Umbilical cord (tissue), 2 donors: Measurements from ENCODE around the genes NEMP1, NAB2 and STAC3.

DNA sequence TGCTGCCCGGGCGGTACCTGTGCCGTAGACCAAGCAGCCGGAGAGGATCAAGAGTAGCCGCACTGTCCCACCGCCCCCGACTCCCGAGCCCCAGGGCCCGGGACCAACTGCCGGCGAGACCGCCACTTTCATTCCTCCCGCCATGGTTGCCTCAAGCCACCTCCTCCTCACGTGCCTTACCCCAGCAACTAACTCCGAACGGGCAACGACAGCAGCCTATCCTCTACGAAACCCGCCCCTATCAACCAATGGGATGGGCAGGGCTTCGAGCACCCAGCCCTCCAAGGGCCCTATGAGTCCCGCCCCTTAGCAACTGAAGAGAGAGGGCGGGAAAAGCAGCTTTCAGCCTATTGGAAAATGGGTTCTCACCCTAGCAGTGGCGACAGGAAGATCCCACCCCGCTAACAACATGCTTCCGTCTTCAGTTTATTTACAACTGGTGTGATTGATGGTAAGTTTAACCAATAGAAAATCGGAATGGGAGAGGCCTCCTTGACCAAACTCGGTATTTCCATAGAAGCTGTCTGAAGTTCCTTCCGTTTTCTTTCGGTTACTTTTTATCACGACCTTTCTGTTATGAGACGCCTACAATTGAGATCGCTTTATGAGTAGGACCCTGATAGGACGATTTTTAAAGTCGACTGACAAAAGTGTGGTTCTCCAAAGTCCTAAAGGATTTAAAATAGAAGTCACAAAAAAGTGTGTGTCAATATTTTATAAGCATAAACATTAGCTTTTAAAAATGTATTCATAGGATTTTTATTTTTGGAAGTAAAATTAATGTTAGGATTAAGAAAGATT, at the start of gene NEMP1:
Gene NEMP1 (minus strand): TSS at position 190 of the 801 bp plus-strand sequence.
- RAMPAGE, long total RNA, result start-site peak on the minus strand centred at position 151 of the sequence, 33 bp wide, 44 and 33 reads in 2 replicates

- RAMPAGE, long total RNA, result no peak
Observed at GRCh38 chr12:57088949-57089613, at the start of gene NAB2. TSS of gene NAB2 (plus strand) at chr12:57089114.

DNA sequence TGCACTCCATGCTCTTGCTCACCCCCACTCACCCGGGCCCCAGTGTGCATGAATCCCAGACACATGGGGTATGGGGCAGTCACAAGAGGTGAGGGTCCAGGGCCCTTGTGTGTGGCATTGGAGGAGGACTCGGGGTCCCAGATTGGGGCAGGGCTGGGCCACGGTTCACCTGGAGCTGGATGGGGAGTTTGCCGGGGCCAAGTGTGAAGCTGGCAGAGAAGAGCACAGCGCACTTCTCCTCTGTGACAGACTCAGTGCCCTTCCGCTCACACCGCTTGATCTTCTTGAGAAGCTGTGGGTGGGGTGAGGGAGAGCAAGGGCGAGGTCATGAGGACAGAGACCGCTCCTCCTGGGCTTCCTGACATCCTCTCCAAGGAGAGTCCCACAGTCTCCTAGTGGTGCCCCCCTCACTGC, 6.9 kb downstream of the STAT6 start:
- RAMPAGE, long total RNA, result no peak

- RAMPAGE, long total RNA, result no peak
Observed at GRCh38 chr12:57105130-57105398, 6.1 kb downstream of the STAT6 start.

GRCh38 chr12:57129236-57129940, 1.1 kb downstream of the LRP1 start:
- RAMPAGE, long total RNA, result no peak

DNA sequence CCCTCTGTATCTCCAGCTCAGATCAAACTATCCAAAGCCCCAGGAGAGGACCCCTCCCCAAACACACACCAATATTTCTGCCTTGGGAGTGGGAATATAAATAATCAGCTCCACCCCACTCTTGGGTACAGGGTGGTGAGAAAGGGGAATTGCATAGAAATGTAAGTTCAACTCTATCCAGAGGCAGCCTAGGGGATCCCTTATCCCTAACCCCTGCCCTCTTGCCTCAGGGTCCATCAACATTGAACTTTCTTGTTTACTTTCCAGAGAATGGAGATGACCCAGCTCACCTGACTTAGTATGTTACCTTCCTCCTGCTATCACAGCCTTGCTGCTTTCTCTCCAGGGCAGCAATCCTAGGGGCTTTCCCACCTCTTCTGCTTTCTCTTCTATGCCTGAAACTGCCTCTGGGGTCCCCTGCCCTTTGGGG, 2.6 kb downstream of the LRP1 start:
- RAMPAGE, long total RNA, result no peak

DNA sequence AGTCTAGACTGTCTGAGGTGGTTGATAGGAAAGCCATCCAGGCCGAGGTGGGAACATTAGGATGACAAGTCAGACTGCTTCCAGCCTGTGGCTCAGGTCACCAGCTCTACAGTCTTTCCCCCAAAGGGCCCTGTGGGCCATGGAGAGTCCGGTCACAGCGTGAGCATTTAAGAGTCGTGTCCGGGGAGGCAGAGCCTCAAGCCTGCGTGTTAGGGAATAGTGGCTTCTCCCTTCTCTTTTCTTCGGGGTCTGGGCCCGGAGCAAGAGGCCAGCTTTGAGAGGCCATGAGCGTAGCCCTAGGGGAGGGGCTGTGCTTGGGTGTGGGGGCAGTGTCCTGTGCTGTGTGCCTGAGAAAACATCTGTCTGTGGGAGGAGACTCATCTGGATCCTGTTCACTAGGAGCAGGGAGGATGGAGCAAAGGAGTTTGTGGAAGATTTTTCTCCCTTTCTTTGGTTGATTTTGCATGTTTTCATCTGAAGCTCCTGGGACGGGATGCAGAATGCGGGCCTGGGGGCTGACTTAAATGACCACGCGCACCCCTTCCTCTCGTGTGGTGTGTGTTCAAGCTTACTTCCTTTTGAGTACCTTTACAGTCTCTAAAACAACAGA, 13.9 kb downstream of the LRP1 start:
- RAMPAGE, long total RNA, result no peak

GRCh38 chr12:57149206-57149924, 21.1 kb downstream of the LRP1 start:
- RAMPAGE, long total RNA, result no peak

DNA sequence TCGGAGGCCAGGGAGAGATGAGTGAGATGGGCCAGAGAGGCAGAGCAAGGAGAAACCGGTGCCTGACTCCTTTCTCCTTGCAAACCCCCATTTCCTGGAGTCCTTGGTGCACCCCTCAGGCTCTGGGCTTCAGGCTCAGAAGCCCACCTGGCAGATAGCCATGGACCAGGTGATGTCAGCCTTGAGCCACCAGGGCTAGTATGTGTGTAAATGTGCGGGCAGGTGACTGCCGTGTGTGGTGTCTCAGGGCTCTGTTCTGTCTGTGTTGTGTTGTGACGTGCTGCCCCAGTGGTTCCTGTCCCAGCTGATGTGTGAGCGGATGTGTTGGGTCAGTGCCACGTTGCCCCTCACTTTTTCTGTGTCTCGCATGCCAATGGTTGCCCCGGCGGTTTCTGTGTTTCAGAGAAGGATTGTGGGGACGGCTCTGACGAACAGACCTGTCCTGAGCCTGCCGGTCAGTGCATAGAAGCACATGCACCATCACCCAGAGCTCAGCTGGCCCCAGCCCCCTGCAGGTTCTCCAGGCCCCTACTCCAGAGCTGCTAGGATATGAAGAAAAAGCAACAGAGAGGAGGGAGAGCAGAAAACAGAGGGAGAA, 39.6 kb downstream of the LRP1 start:
- RAMPAGE, long total RNA, result no peak

DNA sequence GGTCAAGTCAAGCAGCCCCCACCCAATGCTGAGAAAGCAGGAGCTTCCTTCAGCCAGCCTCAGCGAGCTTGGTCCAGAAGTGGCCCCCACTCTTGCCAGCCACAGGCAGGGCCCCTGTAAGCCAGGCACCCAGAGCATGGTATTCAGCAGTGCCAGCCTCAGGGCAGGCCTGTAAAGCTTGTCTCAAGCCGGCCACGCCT, 40.2 kb downstream of the LRP1 start:
- RAMPAGE, long total RNA, result no peak

DNA sequence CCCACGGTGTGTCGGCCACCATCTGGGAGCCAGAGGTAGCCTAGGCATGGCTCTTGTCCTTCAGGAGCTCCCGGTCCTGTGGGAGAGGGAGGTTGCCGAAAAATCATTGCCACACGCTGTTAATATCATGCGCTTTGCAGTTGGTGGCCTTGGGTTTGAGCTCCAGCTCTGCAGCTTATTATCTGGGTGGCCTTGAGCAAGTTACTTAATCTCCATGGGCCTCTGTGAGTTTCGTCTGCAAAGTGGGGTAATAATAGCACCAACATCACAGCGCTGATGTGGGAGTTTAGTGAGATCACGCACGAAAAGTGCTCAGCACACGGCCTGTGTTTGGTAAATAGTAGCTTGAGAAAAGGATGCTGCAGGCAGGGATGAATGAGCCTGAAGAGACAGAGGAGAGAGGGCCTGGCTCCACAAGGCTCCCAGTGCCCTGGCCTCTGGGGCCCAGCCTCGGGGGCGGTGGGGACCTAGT, 41.1 kb downstream of the LRP1 start:
- RAMPAGE, long total RNA, result no peak

GRCh38 chr12:57234501-57234807, 2.5 kb downstream of the NDUFA4L2 start:
- RAMPAGE, long total RNA, result no peak

- RAMPAGE, long total RNA, result no peak
Observed at GRCh38 chr12:57238955-57239662, 2.2 kb upstream of the NDUFA4L2 start.

DNA sequence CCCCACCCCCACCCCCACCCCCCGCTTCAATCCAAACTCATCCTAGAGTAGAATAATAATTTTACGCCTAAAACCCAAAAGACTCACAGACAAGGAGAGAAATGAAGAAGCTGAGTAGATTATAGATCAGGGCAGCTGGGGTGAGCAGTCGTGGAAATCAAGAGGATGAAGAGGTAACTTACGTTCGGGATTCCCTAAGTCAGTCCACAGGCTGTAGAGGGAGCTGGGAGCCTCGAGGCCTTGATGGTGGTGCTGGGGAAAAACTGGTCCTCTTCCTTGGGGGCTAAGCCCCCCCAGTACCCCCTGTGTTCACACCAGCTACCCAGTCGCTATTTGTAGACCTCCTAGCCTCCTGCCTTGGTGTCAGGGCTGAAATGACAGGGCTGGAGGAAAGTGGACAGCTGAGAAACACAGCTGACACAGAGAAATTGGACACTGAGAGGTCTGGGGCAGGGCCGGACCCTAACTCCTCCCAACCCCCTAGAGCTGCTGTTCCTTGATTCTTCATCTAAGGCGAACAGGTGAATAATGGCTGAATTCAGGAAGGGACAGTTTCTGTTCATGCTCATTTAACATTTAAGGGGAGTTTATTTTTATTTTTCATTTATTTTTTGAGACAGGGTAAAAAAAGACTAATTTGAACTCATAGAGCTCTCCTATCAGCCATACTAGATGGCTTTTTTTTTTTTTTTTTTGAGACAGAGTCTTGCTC, at the start of gene STAC3:
Gene STAC3 (minus strand): TSS at position 377 of the 712 bp plus-strand sequence.
- RAMPAGE, long total RNA, result no peak

DNA sequence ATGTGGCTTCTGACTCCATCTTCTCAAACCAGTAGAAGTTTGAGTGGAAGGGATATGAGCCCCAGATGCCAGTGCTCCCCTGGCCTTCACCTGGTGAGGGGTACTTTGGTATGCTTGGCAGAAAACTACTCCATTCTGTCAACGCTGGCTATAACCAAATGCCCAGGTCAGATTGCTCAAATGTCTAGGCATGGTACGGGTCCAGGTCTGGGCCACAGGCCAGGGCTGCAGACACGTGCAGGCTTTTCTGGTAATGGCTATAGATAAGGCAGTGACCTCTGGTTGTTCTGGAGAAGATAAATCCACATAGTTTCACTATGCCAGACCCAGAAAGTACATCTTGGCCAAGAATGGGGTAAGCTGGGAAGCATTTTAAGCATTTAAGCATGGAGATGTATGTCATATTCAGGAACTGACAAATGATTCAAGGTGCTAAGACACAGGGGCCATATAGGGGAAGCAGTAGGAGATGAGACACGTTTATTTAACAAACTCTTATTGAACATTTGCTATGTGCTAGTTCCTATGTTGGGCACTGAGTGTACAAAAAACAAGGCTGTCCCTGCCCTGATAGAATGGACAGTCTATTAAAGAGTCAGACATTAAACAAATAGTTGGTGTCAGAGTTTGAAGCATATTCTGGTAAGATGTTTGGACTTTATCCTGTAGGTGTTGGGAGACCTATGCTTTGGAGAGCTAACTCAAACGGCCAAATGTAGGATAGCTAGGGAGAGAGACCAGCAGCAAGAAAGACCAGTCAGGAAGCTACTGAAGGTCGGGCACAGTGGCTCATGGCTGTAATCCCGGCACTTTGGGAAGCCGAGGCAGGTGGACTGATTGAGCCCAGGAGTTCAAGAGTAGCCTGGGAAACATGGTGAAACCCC, 8.5 kb upstream of the STAC3 start:
- RAMPAGE, long total RNA, result no peak

DNA sequence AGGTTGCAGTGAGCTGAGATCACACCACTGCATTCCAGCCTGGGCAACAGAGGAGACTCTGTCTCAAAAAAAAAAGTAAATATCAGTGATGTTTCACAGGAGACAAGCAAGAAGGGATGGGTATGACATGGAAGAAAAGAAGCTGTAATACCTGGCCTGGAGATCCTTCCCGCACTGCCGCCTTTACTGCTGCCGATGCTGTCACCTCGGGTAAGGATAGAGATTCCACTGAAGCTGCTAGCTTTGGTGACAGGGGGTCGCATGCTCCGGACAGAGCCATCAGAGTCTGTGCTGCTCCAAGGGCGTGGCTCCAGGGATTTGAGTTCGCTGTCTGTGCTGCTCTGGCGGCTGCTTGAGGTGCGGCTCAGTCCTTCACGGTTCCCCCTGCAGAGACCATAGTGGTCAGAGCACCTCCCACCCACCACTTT, 32.7 kb upstream of the STAC3 start:
- RAMPAGE, long total RNA, result no peak

DNA sequence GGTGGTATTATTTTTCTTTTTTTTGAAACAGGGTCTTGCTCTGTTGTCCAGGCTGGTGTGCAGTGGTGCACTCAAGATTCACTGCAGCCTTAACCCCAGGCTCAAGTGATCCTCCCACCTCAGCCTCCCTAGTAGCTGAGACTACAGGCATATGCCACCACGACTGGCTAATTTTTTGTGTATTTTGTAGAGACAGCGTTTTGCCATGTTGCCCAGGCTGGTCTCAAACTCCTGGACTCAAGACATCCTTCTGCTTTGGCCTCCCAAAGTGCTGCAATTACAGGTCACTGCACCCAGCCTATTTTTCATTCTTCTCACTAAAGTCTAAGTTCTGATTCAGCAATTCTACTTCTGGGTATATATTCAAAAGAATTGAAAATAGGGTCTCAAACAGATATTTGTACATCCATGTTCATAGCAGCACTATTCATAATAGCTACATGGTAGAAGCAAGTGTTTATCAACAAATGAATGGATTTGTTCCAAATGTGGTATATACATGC, 52.4 kb downstream of the R3HDM2 start:
- RAMPAGE, long total RNA, result no peak

DNA sequence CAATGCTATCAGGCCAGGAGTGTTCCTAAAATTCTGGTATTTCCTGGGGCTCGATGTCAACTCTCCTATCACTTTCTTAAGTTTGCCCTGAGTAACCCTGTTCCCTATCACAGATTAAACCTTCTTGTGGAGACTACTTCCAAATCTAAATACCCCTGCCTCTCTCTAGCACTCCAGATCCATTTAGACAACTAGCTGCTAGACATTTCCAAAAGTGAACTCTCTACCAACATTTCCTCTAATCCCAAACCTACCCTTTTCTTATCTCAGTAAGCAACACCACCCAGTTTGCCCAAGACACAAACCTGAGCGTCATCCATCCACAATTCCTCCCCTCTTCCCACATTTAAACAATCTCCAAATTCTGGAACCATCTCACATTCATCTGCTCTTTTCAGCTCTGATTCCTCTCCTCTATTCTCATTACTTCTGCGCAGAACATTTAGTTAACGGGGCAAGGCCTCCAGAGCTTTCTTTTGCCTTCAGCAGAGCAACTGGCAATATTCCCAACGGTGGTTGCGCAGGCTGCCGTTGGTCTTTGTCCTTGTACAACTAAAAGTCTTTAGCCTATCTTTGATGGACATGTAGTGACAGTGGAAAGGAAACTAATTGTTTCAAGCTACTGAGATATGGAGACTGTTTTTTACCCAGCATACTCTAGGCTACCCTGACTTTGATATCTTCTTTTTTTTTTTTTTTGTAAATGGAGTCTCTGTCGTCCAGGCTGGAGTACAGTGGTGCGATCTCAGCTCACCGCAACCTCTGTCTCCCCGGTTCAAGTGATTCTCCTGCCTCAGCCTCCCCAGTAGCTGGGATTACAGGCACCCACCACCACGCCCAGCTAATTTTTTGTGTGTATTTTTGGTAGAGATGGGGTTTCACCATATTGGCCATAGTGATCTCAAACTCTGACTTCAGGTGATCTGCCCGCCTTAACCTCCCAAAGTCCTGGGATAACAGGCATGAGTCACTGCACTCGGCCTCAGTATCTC, 12.7 kb downstream of the R3HDM2 start:
- RAMPAGE, long total RNA, result no peak

- RAMPAGE, long total RNA, result no peak
Observed at GRCh38 chr12:57439062-57439550, 4.5 kb downstream of the INHBC start.

DNA sequence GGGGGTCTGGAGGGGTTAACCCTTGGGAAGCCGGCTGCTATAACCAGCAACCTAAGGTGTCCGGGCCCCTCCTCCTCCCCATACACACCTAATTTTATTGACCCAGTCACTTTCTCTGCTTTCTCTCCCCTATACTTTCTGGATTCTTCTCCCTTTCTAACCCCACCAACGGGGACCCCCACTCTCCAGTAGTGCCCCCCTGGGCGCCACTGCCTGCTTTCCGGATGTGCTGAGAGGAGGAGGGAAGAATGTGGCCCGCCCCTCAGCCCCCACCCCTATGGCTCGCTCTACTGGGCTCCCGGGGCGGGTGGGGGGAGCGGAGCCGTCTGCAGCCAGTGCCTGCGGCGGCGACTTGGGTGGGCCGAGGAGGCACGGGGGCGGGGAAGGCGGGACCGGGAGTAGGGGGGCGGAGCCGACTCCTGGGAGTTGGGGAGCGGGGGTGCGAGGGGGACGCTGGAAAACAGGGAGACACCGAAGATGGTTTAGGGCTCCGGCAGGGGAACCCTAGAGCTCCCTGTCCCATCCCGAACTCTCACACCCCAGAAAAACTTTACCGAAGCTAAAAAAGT, 1.9 kb downstream of the GLI1 start:
- RAMPAGE, long total RNA, result no peak